Parietal lobe (tissue), 2 donors: ENCODE results near the genes ANO2 and NCAPD2.

GRCh38 chr12:5391624-5391849, 40.4 kb upstream of the NTF3 start:
- RAMPAGE, long total RNA = no peak

DNA sequence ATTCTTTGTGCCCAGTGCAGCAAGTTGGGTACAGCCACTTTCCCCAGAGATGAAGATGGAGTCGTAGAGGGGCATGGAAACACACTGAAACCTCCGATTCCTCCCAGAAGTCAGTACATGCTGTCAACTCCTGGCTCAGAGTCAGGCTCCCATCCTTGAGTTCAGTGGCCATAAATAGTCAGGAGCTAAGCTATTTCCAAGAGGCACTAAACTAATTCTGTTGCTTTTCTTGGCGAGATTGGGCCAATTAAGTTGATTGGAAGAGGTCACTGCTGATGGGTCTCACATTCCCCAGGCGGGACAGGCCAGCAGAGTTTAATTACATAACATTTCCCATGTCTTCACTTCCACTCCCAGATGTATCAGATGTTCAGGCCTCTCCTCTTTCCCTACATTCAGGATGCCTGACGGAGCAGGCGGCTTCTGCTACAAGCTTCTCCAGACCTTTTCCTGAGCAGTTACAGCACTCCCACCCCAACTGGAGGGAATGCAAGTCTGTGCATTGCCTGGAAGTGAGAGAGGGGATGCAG, 5.2 kb downstream of the NTF3 start:
- RAMPAGE, long total RNA = no peak

- RAMPAGE, long total RNA = no peak
Measured at GRCh38 chr12:5548559-5548944, 116.6 kb downstream of the NTF3 start.

- RAMPAGE, long total RNA = no peak
Measured at GRCh38 chr12:5716096-5716568, 228.9 kb downstream of the ANO2 start.

DNA sequence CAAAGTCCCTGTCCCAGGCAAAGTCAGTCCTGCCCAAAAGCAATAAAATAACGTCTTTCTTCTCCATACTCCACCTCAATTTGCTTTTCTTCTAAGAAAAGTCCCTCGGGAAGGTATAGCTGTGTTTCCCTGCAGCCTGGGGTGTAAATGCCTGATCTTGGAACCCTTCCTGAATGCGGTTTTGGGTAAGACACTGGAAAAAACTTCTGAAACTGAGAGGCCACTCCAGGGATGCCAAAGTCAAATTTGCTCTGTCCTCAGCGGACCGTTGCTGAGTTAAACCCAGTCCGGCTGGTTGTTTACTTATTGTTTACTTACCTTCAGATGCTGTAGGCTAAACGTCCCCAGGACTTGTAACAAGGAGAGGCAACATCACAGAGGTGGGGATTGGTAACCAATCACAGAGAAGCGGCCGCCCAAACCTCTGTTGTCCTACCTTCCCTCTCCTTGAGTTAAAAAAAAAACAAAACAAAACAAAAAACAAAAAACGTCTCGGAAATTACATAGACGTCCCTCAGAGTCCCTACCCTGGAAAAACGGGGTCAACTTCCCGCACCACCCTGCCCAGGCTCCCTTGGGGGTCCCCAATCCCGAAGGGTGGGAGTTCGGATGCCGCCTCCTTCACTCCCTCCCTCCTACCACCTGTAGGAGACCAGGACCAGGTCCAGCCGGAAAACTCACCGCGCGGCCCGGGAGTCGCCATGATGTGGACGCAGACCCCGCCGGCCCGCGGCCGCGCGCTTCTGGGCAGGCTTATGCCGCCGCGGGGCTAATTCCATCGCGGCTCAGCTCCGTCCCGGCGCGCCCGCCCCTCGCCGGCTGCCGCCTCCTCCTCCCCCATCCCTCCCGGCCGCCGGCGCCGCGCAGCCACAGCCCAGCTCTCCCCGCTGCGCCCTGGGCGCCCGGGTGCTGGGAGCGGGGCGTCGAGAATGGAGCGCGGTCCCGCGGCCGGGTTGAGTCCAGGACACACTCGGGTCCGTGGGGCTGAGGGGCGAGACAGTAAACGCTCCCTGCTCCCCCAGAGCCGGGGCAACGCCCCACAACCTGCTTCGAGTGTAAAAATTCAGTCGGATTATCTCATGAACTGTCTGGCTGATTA, at the start of gene ANO2:
Gene ANO2, minus strand, starts transcription at position 745 of the 1,099 bp plus-strand sequence.
- RAMPAGE, long total RNA = no peak

DNA sequence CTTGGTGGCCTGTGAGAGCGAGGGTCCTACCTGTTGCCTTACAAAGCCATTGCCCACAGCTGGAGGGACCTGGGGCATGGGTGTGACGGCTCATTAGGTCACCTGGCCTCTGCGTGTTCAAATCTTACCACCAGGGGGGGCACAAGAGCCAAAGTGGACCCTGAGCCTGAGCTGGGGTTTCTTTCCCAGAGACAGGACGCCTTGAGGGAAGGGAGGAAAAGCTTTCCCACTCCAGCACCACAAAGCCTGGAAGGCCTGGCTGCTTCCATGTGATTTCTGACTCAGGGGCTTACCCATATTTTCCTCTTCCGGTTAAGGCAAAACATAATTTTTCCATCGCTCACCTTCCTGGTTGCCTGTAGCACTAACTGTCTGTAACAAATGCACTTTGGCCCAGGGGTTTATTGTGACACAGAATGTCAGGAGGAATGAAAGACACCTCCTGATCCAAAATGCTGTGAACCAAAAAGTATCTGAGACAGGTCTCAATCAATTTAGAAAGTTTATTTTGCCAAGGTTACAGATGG, 4.4 kb upstream of the CD9 start:
- RAMPAGE, long total RNA = no peak

DNA sequence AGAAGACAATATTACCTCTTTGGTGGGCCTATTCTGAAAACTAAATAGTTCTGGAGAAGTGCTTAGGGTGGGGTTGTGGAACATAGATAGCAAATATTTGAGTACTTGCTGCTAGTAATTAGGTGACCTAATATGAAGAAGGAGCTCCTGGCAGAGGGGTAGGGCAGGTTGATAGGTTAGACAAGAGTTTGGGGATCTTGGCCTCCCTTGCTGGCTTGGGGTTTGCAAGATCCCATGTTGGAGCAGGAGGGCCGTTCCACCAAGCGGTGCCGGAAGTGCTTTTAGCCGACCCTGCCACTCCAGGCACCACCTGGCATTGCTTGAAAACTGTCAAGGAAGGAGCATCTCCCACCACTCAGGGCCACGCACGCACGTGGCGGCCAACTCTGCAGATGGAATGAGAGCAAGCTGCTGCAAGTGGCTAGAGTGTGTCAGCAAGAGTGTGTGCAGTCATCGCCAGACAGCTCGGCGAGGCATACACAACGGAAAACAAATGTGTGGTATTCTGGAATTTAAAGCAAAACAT, 11.0 kb downstream of the CD9 start:
- RAMPAGE, long total RNA = no peak

DNA sequence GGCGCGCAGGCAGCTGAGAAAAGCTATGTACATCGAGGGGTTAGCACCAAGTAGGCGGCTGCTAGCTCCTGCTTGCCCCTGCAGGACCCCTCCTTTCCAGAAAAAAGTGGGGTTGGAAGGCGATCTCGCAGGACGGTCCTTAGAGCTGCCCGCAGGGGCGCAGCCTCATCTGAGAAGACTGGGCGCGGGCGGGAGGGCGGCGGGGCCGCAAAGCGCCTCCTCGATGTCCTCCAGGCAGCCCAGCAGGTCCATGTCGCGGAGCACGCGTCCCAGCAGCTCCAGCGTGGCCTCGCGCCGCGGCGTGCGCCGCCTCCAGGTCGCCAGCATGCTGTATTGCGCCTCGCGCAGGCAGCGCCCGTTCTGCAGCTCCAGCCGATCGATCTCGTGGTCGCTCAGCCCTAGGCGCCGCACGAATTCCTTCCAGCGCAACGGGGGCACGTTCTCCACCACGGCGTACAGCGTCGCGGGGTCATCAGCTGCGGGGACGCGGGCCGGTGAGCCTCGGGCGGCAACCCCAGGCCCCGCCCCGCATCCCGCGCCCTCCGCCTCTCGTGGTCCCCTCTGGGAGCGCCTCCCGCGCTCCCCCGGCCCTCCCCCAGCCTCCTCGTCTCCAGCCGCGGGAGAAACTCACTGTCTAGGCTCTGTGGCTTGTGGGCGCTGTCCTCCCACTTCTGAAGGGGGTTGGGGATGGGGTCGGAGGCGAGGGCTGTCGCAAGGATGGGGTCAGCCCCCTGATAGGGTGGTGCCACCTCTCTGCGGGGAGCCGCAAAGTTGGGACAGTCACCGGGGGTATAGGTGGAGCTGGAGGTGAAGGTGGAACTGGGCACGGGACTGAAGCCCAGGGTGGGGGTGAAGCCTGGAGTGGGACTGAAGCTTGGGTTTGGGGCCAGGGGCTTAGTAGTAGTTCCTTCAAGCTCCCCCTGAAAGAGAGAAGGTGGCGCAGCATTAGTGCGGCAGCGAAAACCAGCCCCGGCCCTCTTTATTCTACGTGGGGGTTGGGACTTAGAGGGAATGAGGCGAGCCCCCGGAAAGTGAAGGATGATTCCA, 12.4 kb downstream of the TNFRSF1A start:
- RAMPAGE, long total RNA = no peak

- RAMPAGE, long total RNA = no peak
Measured at GRCh38 chr12:6371096-6371774, 4.1 kb downstream of the SCNN1A start.

GRCh38 chr12:6373402-6374284, 1.7 kb downstream of the SCNN1A start:
- RAMPAGE, long total RNA = no peak

- RAMPAGE, long total RNA = no peak
Measured at GRCh38 chr12:6376006-6376946, 913 bp upstream of the SCNN1A start.

DNA sequence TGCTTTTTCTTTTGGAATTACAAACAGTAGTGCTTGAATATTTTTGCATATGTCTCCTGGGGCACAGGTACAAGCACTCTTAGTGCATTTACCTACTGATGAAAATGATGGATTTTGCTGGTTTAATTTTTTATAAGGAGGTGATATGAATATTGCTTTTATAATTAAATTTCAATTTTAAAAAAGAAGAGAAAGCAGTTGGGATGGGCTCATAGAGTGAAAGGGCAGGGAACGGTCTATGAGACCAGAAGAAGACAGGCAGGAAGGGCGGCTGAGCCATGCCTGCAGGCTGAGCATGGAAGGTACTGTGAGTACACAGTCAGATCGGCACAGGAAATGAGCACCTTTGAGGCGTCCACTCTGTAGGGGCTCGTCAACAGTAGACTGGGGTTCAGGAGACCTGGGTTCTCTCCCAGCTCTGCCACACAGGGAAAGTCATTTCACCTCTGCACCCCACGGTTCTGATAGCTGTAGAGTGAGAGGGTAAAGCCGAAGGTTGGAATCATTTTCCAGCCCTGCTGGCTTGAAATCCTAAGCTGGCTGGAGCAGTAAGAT, 10.7 kb upstream of the CD27 start:
- RAMPAGE, long total RNA = no peak

GRCh38 chr12:6443273-6443824, 1.4 kb upstream of the CD27 start:
- RAMPAGE, long total RNA = no peak

- RAMPAGE, long total RNA = no peak
Measured at GRCh38 chr12:6493504-6494419, at the start of gene NCAPD2. Gene NCAPD2 (plus strand): TSS chr12:6494102.

GRCh38 chr12:6533194-6533663, 1.1 kb upstream of the GAPDH start:
- RAMPAGE, long total RNA = no peak

DNA sequence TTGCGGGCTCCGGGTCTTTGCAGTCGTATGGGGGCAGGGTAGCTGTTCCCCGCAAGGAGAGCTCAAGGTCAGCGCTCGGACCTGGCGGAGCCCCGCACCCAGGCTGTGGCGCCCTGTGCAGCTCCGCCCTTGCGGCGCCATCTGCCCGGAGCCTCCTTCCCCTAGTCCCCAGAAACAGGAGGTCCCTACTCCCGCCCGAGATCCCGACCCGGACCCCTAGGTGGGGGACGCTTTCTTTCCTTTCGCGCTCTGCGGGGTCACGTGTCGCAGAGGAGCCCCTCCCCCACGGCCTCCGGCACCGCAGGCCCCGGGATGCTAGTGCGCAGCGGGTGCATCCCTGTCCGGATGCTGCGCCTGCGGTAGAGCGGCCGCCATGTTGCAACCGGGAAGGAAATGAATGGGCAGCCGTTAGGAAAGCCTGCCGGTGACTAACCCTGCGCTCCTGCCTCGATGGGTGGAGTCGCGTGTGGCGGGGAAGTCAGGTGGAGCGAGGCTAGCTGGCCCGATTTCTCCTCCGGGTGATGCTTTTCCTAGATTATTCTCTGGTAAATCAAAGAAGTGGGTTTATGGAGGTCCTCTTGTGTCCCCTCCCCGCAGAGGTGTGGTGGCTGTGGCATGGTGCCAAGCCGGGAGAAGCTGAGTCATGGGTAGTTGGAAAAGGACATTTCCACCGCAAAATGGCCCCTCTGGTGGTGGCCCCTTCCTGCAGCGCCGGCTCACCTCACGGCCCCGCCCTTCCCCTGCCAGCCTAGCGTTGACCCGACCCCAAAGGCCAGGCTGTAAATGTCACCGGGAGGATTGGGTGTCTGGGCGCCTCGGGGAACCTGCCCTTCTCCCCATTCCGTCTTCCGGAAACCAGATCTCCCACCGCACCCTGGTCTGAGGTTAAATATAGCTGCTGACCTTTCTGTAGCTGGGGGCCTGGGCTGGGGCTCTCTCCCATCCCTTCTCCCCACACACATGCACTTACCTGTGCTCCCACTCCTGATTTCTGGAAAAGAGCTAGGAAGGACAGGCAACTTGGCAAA, 922 bp downstream of the GAPDH start:
- RAMPAGE, long total RNA = no peak

GRCh38 chr12:6542127-6542710, 7.9 kb downstream of the GAPDH start:
- RAMPAGE, long total RNA = no peak

DNA sequence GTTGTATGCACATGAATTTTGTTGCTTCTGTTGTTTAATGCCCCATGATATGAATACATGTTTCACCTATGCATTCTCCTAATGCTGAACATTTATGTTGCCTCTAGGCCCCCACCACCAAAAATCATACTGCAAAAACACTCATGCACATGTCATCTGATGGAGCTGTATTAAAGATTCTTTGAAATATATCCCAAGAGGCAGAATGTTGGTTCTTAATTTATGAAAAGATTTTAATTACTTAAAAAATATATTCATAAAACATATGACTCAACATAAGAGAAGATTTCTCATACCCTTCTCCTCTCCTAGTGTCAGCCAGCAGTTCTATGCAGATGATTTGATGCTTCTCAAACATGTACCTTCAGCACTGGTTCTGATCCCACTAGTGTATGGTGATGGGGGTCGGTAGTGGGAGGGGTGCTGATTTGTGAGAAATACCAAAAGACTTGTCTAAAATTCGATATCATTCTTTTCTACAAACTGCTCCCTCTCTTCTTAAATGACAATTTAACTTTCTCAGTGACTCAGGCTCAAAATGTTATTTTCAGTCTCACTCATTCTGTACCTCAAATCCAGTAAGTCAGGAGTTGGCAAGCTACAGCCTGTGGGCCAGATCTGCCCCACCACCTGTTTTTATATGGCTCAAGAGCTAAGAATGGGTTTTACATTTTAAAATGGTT, 6.3 kb upstream of the NOP2 start:
- RAMPAGE, long total RNA = no peak

DNA sequence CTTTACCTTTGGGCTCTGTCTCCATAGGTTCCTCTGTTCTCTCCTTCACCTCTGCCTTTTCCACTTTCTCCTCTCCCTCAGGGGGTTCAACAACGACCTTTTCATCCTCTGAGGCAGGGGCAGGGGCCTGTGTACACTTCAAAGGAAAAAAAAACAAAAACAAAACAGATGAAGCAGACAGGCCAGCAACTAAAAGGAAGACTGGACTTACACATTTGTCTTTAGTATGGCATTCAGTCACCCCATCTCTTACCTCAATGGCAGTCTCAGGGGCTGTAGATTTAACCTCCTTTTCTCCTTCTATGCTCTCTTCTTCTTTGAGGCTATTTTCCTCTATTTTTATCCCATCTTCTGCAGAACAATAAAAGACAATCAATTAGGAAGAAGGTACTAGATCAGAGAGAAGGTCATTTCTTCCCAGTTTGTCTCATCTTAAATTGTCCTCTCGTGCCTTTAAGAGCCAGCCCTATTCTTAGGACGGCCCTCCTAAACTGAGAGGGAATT, 13.0 kb upstream of the NOP2 start:
- RAMPAGE, long total RNA = no peak

- RAMPAGE, long total RNA = no peak
Measured at GRCh38 chr12:6591174-6591905, 15.8 kb downstream of the CHD4 start.